ENCODE measurements around the gene AFF1.

DNA sequence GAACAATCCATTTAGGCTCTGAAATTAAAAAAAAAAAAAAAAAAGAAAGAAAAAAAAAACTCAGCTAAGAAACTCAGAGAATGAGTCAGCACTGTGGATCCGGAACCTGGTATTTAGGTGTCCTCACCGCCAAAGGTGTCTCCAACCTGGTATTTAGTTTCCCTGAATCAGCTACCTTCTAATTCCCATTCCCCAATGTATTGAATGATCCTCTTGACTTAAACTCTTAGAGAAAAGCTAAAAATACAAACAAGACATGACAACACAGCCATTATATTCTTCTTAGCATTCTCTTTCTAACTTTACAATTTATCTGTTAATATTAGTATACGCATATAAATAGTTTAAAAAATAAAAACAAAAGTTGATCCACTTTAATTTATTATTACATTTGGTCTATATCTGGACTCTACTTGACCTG, 150.4 kb upstream of the RASGEF1B start:
- PRO-cap, result no peak

DNA sequence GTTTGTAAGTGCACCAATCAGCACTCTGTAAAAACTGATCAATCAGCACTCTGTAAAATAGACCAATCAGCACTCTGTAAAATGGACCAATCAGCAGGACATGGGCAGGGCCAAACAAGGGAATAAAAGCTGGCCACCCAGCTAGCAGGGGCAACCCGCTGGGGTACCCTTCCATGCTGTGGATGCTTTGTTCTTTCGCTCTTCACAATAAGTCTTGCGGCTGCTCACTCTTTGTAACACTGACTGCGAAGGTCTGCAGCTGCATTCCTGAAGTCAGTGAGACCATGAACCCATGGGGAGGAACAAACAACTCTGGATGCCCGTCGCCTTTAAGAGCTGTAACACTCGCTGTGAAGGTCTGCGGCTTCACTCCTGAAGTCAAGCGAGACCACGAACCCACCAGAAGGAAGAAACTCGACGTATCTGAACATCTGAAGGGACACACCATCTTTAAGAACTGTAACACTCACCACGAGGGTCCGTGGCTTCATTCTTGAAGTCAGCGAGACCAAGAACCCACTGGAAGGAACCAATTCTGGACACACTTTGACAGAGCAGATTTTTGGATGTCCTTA, 14.2 kb downstream of the HNRNPDL start:
- PRO-cap, result no peak

DNA sequence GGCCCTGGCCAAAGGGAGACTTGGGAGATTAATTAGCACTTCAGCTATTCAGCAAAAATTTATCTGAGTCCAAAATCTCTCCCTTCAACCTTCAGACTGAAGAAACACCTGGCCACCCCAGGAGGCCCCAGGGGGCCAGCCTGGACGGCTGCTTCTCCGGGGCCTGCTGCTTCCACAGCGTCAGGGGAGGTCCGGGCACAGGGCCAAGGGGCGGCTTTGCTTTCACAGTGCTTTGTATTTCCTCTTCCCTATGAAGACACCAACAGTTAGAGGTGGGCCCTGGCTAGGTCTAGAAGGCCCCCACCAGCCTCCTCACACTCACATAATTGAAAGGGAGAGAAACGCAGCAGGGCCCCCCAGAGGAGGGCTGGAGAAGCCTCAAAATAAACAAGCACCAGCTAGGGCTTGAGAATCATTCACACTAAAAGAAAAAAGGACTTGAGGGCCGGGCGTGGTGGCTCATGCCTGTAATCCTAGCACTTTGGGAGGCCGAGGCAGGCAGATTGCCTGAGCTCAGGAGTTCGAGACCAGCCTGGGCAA, 17.8 kb downstream of the SCD5 start:
- PRO-cap, result no peak

- PRO-cap, result no peak
Measured at GRCh38 chr4:82811687-82812359, 13.2 kb upstream of the SCD5 start.

- PRO-cap, result unidirectional peak, minus-strand start at chr4:82860564
Measured at GRCh38 chr4:82860302-82860767, 30.6 kb downstream of the SEC31A start.

- PRO-cap, result no peak
Measured at GRCh38 chr4:82885944-82886625, 4.9 kb downstream of the SEC31A start.

DNA sequence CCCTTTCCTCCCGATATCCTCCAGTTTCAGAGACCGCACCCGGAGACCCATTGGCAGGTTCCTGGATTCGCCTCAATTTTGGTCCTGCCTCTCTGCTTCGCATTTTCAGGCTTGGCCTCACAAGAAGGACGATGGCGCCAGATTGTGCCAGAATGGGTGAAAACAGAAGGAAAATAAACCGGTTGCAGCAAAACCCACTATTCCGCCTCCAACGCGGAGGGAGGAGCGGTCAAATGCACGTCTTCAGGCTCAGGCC, 274 bp upstream of the THAP9 start:
- PRO-cap, result no peak

- PRO-cap, result no peak
Measured at GRCh38 chr4:83262582-83263222, 21.9 kb downstream of the COQ2 start.

DNA sequence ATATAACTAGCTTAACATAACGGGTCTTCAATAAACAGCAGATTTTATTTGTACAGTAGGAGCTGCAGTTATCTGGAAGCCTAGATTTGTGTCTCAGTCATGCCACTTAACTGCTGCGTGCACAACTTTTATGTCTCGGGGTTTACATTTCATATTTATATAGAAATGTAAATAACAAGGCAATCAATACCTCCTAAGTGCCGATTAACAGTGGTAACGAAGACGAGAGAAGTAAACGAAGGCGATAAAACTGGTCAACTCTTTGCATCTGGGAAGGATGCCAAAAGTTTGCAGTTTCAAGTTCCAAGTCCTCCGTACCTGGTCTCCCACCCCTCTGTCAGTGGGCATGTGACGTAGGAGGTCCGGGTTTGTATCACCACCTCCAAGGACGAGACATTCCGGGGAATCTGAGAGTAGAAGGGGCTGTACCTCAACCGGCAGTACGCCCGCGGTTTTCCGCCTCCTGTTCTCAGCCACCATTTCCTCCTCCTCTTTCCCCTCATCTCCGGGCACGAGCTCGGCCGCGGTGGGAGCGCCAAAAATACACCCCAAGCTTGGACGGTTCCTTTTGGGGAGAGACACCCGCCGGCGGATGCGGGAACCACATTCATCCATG, 436 bp downstream of the HELQ start:
- PRO-cap, result bidirectional peak, plus-strand start at position 396 of the sequence, minus-strand start at position 511 of the sequence

DNA sequence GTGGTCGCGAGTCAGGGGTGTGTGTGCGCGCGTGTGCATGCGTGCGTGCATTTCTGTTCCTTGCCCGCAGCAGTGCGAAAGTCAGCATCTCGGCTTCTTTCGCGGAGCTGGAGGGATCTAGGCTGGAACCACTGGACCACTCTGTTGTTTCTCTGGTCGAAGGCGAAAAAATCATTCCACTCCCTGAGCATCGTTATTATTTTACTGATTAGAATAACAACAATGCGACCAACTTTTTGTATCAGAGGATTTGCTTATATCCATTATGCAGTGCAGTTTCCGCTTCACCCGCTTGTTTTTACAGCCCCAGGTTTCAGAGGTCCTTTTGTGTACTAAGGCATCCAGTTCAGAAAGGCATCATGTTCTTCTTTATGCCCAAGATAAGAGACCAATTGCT, 929 bp downstream of the GPAT3 start:
- PRO-cap, result no peak

DNA sequence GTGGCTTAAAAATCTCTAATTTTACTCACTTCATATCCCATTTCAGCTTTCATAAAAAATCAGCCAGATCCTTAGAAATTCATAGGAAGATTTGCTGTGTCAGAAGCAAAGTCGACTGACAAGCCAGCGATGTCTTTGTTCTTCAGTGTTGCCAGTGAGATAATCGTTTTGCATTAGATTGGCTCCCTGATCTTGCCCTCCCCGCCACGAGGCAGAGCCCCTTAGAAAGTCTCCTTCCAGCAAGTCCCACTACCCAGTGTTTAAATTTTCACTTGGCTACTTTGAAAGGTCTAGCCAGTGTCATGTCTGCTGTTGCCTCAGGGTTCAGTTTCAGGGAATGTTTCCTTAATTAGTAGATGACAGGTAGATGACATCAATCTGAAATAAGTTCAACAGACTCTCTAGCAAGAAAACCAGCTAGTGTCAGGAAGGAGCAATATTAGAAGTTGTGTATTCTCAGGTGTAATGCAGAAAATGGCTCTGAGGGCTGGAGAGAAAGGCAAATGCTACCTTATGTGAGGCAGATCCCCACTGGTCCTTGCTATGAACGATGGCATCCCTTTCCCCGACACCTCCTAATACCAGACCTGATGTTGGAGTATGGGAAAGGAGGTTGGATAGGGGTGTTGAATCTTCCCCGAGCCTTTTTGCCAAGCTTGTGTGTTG, 411.4 kb downstream of the NKX6-1 start:
- PRO-cap, result no peak

DNA sequence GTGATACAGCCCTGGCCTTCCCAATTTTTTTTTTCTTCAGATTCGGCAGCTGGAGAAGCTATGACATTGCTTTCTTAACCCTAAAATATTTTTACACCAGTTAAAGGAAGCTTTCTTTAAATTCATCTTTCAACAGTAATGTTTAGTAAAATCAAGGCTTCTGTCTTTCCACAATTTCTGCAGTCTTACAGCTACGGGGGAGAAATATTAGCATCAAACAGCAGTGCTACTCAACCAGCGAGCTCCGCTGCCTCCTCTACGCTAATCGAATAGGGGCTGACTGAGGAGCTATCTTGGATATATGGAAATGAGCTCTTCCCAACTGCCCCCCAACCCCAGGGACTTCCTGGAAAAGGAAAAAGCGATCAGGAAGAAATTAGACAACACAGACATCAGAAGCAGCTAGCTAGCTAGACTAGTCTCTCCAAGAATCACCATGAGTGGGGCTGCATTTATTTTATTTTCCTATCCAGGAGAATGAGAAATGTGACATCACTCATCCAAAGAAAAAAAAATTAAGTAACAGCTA, 7.7 kb downstream of the NKX6-1 start:
- PRO-cap, result no peak

DNA sequence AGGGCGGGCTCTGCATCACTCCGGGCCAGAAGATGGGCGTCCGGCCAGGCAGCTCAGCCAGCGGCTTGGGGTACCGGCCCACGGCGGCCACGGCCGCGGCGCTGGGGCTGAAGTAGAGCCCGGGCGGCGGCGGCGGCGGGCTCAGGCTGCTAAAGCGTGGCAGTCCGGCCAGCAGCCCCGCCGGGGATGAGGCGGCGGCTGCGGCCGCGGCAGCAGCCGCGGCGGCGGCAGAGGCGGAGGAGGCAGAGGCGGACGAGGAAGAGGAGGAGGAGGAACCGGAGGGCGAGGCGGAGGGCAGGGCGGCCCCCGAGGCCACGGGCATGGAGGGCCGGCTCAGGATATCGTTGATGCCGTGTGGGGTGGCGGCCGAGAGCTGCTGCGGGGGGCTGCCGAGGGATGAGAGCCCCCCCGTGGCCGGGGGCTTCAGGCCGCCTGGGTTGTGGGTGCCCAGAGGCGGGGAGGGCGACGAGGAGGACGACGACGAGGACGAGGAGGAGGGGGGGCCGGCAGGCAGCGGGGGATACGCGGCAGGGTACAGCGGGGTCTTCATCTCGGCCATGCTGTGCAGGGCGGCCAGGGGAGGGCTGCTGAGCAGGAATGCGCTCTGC, 1.4 kb downstream of the NKX6-1 start:
- PRO-cap, result no peak

- PRO-cap, result no peak
Measured at GRCh38 chr4:84585398-84586022, 2.6 kb downstream of the CDS1 start.

- PRO-cap, result no peak
Measured at GRCh38 chr4:84733332-84733761, 150.4 kb downstream of the CDS1 start.

- PRO-cap, result no peak
Measured at GRCh38 chr4:84739541-84739879, 156.6 kb downstream of the CDS1 start.

DNA sequence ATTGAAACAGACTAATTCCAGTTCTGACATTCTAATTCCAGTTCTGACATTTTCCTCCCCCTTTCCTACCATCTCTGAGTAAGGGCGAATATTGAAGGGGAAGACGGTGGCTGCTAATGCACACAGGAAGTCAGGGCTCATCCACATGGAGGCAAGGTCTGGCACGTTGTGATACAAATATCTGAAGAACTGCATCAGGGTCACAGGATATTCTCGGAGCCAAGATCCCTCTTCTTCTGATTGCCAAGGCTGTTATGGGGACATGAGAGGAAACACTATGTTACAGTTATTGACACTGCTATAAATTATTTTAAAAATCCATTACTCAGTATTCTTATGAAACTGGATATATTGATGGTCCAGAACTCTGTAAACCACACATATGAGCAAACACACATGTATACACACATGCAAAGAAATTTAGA, 170.7 kb downstream of the CDS1 start:
- PRO-cap, result no peak

DNA sequence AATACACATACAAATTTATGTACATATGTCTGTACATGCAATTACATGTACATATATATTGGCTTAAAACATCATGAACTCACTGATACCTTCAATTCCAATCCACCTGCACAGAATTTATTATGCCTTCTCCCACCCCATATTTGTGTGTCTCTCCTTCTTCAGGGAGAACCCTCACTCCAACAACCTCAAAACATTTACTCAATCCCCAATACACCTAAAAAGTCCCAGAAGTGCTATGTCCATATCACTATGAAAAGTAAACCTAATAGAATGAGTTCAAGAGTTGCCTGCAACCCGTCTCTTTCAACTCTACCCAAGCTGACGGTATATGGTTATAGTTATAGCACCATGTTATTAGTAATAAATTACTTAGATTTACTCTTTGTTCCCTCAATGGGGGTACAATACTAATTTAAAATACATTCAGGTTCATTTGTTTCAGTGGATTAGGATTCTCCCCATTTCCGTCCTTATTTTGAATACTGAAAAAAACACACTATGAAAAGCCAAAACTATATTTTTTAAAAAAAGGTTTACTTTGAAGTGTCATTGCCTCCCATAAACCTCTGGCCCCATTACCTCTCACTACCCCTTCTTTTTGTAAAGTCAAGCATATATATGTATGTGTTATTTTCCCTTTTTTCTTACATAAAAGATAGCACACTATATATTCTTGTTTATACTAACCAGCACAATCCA, 26.4 kb downstream of the WDFY3 start:
- PRO-cap, result no peak

DNA sequence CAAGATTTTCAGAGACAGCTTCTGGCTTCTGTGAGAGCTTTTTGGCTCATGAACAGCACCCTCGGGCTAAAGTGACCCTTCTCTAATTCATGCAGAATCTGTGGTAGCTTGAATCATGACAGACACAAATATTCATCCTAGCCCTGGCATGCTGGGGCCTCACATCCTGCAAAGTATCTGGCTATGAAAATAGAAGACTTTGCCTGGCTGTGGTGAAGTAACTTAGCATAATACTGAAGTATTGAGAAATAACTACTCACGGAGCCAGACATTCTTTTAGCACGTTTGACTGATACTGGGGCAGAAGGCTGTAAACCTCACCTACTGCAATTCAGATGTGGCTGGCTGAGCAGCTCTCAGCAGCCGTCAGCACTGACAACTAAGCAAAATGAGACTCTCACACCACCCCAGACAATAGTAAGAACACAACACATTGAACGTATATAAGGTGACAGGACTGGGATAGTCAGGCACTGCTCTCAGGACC, 327.2 kb downstream of the MAPK10 start:
- PRO-cap, result no peak

- PRO-cap, result bidirectional peak, plus-strand start at chr4:86935011, minus-strand start at chr4:86934848
Measured at GRCh38 chr4:86934540-86935265, at the start of gene AFF1. AFF1 (plus strand) TSS chr4:86935011.